OCI-LY7 (cell line): ENCODE measurements around the gene ABRACL.

DNA sequence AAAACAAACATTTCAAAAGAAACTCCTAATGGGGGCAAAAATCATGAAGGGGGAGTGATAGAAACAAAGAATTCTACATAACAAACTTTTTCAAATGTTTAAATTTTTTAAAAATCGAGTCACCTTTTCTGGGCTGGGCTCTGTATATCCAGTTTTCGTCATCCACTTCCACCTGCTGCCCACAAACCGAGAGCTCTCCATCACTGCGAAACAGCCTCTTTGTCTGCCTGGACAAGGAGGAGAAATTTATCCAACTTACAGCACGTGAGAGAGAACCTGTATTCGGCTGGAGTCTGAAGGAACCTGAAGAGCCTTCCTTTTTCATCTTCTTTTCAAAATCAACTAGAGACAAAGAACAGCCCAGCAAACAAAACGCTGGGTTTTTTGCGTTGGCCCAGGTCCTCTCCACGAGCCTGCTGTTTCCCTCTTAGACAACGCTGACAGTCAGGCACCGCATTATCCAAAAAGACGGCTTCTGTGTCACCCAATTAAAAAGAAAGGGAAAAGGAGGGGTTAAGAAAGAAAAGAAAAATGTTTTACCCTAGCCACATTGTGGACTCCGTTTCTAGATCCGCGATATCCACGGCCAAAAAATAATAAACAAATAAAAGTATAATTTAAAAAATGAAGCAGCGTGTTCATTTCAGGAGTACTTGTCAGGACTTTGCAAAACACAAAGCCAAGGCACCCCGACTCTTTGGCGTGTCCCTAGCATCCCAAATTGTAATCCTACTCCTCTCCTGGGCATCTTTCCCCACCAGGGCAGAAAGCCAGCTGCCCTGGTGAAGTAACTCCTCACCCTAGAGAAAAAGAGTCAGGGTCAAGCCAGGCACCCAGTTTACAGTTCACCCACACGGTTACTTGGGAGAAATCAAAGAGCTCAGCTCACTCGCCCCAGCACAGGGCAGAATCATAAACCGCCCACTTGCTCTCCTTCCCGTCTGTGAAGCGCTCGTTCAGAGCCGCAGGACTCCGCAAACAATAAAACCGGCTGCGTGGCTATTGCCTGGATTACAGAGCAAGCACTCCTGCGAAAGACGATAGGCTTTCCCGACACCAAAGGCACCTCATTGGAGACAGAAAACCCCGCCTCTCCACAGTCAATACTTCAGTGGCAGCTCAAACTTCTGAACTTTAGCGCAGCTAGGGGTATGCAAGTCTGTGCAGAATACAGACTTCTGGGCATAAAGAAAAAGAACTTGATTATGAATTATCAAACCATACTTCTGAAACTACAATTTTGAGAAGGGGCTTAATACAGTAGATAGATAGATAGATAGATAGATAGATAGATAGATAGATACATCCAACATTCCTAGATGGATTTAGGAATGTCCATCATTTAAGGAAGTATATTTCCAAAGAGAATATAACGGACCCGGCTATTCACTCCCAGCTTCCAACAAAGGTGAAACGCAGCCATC is 72.8 kb upstream of the NHSL1 start:
- PRO-cap: no peak
- RAMPAGE, long total RNA: no peak

- PRO-cap: bidirectional peak, plus-strand start at chr6:139028745, minus-strand start at chr6:139028634; bidirectional peak, plus-strand start at chr6:139029149, minus-strand start at chr6:139029043
- RAMPAGE, long total RNA: start-site peak on the plus strand at chr6:139028738-139028826, 2,913 and 597 reads in 2 replicates
Measured at GRCh38 chr6:139028269-139029429, at the start of gene ABRACL. Gene ABRACL, plus strand, starts transcription at chr6:139028745.

DNA sequence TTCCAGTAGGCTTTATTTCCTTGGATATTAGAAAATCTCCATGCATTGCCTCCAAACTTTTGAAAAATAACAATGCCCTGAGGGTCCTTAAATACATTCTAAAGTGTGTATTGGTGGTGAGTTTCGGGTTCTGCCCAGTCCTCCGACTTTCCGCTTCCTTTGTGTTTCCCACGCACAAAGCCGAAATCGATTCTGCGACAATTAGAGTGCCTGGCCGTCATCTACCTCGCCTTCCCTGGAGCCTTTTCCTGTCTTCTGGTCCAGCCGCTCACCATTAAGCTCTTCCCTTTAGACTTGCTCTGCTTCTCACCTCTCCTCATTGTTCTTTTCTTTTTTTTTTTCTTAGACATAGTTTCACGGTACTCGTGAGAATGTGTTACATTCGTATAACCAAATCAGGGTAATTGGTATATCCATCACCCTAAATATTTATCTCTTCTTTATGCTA is 1.3 kb downstream of the ABRACL start:
- PRO-cap: no peak
- RAMPAGE, long total RNA: no peak

DNA sequence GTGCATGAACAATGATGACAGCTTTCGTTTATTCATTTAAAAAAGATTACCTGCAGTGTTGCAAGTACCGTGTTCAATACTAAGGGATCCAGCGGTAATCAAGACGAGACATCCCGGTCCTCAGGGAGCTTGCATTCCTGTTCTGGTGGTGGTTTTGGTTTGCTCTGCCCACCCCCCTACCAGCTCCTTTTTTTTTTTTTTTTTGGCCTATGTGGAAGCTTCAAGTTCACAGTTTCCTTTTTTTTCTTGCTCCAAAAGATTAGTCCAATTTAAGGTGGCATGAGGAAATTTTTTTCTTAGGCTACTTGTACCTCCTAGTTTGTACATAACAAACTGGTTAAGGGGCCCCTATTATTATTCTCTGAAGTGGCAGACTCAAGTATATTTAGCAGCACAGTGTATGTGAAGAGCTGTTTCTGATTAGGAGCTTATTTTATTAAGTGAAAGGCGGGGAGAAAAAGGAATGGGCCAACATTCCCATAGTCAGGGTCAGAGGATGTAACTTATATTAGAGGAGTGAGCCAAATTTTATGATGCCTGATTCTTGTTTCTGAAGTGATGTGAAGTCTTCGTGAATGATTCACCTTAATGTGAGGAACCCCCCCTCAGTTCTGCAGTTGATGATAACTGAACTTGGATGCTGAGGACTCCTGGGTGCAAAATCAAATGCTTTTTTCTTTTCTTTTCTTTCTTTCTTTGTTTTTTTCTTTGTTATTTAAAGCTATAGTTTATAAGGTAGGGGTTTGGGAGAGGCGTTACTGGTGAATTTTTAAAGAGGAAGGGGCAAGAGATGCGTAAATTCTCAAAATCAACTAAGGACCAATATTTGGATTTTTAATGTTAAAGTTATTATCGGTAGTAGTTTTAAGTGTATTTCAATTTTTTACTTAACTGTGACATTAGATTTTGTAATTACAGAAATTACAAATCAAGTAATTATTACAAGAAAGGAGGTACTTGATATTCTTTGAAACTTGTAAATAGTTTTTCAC is 2.9 kb downstream of the HECA start:
- PRO-cap: no peak
- RAMPAGE, long total RNA: no peak

- PRO-cap: no peak
- RAMPAGE, long total RNA: no peak
Measured at GRCh38 chr6:139288435-139288948, 3.3 kb downstream of the TXLNB start.

DNA sequence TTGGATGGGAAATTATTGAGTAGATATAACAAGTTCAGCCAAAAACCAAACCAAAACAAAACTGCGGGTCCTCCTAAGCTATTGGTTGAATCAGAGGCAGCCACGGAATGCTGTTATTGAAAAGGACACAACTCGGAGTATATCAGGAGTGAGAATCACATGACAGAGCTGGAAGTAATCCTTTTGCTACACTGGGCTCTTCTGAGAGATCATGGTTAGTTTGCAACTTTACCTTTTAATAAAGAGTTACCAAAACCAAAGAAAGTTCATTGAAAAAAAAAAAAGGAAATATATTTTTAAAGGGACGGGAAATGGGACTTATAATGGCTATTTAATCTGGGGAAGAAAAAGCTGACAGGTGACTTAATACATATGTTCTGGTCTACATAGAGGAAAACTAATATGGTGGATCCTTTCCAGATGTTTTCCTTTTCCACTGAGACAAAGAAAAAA is 6.9 kb upstream of the CITED2 start:
- PRO-cap: no peak
- RAMPAGE, long total RNA: no peak

DNA sequence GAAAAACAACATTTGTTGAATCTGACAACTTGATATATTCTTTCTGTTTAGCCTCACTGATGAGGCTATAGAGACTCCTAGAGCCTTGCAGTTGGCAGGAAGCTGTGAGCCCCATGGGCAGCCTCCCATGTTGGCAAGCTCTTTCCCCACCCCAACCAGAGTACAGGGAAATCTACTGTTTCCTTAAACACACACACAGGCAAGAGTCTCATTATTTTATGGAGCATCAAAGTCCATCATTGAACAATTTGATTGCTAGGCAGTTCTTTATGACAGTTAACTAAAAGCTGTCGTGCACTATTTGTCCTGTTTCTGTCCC is 498.2 kb upstream of the CITED2 start:
- PRO-cap: no peak
- RAMPAGE, long total RNA: no peak

DNA sequence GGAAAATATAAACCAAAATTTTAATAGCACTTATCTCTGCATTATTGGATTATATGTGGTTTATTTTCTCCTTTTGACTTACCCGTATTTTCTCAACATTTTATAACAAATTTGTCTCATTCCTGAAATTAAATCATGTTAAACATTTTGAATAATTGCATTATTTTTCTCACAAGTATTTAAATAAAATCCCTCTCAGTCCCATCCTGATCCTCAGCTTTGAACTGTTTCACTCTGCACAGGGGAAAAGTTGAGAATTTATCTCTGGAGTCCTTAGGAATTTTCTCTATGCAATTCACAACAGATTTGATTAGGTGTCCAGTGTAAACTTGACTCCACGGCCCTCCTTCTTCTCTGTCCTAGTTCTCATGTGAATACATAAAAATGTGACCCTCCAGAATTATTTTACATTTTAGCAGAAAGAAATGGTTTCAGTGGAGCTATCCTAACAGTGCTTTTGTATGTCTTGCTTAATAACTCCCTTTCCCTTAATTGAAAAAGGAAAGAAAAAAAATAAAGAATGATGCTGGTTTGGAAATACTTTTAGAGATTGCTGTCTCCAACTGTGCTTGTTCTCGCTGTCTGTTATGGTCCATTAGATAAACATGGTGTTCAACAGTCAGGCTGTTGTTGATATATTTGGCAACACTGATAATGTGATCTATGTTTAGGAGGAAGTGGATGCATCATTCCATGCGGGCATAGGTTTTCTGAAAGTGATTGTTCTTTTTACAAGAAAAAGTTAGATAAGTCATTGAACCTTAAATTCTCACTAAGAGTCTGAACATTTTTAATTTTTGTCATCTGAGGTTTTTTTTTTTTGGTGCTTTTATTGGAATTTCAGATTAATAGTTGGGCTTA is 599.3 kb upstream of the CITED2 start:
- PRO-cap: no peak
- RAMPAGE, long total RNA: no peak

GRCh38 chr6:140101335-140101936 is 727.0 kb upstream of the CITED2 start:
- PRO-cap: no peak
- RAMPAGE, long total RNA: no peak

- PRO-cap: no peak
- RAMPAGE, long total RNA: no peak
Measured at GRCh38 chr6:142015456-142015859, 117.3 kb upstream of the GJE1 start.

DNA sequence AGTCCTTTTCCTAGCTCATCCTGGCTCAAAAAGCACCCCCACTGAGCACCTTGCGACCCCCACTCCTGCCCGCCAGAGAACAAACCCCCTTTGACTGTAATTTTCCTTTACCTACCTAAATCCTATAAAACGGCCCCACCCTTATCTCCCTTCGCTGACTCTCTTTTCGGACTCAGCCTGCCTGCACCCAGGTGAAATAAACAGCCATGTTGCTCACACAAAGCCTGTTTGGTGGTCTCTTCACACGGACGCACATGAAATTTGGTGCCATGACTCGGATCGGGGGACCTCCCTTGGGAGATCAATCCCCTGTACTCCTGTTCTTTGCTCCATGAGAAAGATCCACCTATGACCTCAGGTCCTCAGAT is 116.9 kb upstream of the GJE1 start:
- PRO-cap: no peak
- RAMPAGE, long total RNA: no peak

- PRO-cap: no peak
- RAMPAGE, long total RNA: no peak
Measured at GRCh38 chr6:142376096-142376674, 74.4 kb downstream of the ADGRG6 start.

DNA sequence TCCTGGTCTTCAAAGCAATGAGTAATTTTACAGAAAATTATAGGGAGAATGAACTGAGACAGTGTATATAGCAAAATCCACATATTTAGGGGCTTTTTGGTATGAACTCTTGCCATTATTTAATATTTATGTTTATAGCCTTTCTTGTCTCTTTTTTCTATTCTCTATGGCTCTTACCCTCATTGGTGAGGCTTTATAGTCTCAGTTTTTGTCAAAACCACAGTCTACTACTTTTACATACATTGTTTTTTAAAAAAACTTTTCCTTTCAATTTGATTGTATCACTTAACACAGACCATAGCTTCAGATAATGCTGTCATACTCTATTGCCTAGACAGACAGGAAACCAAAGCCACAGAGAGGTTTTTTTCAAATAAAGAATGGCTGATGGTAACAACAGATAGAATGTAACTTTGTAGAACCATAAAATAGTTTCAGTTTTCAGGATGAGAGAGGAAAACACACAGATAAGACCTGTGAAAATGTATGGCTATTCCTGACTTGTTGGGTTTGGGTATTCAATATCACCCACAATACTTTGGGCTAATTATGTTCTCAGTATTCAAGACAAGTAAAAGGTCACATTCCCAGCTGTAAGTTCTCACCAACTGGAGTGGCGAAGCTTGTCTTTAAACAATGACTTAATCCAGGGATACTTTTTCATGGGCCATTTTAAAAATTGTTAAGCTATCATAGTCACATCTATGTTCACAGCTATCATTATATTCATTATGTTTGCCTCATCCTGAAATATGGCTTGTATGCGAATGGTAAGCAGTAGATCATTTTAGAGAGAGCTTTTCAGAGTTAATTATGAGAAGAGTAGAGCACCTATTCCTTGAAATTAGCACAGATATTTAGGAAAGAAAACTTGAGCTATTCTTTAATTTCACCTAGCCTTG is 94.0 kb downstream of the ADGRG6 start:
- PRO-cap: no peak
- RAMPAGE, long total RNA: no peak

- PRO-cap: no peak
- RAMPAGE, long total RNA: no peak
Measured at GRCh38 chr6:142710044-142710499, 234.9 kb downstream of the HIVEP2 start.

DNA sequence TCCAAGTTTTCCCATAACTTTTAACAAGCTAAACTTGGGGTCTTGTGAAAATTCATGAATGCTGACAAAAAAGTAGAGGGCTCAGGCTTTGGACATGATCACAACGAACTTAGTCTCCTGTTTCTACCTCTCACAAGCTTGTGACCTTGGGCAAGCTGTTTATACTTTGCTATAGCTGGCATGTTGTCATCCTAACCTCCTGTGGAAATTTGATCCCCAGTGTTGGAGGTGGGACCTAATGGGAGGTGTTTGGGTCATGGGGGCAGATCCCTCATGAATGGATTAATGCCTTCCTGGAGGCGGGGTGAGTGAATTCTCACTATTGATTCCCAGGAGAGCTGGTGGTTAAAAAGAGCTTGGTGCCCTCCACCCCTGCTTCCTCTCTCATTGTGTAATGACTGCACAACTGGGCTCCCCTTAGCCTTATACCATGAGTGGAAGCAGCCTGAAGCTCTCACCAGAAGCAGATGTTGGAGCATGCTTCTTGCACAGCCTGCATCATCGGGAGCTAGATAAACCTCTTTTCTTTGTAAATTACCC is 228.9 kb downstream of the HIVEP2 start:
- PRO-cap: no peak
- RAMPAGE, long total RNA: no peak

- PRO-cap: no peak
- RAMPAGE, long total RNA: no peak
Measured at GRCh38 chr6:142858949-142859432, 86.0 kb downstream of the HIVEP2 start.

DNA sequence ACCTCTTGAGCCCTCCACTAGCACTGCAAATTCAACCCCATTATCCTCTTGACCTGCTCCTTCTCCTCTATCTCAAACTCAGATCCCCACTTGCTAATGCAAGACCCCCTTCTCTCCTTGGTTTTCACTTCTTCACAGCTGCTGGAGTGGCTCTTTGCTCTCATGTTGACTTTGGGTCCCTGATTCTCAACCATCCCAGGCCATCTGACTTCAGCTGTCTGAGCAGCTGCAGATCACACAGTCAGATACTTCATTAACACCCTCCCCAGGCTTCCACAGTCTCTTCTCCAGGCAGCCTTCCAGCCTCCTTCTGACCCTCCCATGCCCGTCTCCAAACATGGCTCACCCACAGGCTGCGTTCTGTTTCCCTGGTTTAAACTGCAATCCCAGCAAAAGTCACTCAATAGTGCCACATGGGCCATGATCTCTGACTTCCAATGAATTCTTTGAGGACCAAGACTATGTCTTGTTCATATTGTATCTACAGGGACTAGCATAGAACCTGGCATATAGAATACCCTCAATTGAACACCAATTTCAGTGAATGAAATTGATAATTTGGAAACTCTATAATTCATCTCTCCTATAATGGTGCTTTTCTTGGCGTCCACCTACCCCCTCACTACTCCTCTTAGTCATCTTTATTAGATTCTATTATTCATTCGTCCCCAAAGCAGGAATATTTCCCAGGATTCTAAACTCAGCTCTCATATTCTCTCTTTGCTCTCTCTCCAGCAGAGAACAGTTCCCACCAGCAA is 65.3 kb downstream of the HIVEP2 start:
- PRO-cap: no peak
- RAMPAGE, long total RNA: no peak

DNA sequence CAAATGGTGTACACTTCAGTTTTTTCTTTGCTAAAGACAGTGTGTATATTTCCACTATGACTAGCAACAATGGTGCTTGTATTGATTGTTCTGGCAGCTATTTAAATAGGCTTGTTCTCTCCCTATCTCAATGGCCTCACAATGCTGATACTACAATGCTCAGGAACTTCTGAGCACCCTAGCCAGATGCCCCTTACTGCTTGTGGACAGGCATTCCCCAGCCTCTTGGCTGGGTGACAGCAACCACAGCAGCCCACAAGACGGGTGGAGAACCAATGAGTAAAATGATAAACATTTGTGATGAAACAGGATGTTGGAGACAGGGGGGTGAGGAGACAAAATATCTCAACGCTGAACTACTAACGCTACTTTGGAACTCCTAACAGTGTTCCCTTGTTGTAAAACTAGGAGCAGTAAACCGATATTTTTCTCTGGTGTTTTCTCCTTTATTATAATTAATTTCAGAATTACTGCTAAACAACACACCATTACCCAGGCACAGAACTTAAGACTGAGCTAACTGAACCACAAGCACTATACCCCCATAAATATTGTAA is 42.3 kb downstream of the HIVEP2 start:
- PRO-cap: no peak
- RAMPAGE, long total RNA: no peak

DNA sequence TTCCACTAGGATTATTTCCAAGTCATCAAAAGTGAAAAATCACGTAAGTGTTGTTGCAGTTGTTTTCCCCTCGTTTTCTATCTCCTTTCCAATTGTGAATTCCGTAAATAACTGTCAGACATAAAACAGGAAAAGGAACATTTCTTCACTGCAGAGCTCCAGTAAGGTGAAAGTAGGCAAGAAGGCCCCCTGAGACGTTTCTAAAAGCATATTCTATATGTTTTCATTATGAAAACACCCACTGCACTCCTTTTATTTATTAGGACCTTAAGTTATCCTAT is 17.7 kb downstream of the HIVEP2 start:
- PRO-cap: no peak
- RAMPAGE, long total RNA: no peak

- PRO-cap: no peak
- RAMPAGE, long total RNA: no peak
Measured at GRCh38 chr6:142932742-142933265, 12.2 kb downstream of the HIVEP2 start.